Measurements from ENCODE around the genes CDA and EIF4G3.

- PRO-cap, result no peak
- RAMPAGE, long total RNA, 3 experiments, result no peak in any of the 3 experiments
These were observed 59.0 kb downstream of the CAMK2N1 start for GRCh38 chr1:20427001-20427497.

DNA sequence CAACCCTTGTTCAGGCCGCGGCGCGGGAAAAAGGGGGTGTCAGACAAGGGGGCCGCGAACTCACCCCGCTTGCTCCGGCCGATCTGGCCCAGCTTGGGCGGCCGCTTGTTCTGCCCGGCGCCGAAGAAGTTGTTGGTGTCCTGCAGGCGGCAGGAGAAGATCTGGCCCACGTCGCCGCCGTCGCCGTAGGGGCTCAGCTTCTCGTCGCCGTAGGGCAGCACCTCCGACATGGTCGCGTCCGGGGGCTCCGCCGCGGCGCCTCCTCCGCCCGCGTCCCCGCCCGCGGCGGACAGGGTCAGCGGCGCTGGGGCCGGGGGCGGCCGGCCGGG lies 896 bp downstream of the CAMK2N1 start:
- PRO-cap, result no peak
- RAMPAGE, long total RNA, 3 experiments, result no peak in any of the 3 experiments

DNA sequence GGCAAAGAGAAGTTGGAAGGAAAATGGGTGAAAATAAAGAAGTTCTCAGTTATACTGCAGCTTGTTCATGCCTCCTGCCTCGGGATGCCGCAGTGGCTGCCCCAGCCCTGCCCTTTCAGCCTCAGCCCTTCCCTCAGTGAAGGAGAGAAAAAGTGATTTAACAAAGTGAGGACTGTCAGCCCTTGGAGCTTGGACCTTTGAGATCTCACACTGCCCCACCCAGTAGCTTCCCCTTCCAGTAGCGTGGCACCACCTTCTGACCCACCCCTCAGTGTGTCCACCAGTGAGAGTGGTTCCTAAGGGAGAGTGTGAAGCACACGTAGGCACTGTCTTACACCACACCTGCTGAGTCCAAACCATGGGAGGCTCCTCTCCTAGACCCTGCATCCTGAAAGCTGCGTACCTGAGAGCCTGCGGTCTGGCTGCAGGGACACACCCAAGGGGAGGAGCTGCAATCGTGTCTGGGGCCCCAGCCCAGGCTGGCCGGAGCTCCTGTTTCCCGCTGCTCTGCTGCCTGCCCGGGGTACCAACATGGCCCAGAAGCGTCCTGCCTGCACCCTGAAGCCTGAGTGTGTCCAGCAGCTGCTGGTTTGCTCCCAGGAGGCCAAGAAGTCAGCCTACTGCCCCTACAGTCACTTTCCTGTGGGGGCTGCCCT lies at the start of gene CDA:
TSS of gene CDA (plus strand) at position 499 of the 656 bp plus-strand sequence.
- PRO-cap, result no peak
- RAMPAGE, long total RNA, 3 experiments, result start-site peak on the plus strand in 1 of 3 experiments, centred at positions 337 to 499 of the sequence, 14 to 26 reads per replicate

- PRO-cap, result no peak
- RAMPAGE, long total RNA, 3 experiments, result no peak in any of the 3 experiments
These were observed 17.4 kb downstream of the CDA start for GRCh38 chr1:20606334-20606748.

DNA sequence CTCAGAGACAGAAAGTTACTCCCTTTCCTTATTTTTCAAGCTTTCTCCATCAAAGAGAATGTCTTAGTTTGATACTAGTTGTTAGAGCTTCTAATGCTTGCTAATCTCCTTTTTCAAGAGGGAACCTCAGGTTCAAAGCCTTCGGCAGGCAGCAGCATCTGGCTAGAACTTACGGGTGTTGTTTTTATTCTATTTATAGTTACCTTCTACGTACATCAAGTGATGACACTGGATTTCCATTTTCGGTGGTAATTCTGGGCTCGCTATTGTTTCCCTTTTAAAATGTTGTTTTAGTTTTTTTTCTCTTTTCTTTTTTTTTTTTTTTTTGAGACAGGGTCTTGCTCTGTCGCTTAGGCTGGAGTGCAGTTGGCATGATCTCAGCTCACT lies 2.6 kb downstream of the DDOST start:
- PRO-cap, result unidirectional peak, minus-strand start at position 170 of the sequence
- RAMPAGE, long total RNA, 3 experiments, result no peak in any of the 3 experiments

- PRO-cap, result no peak
- RAMPAGE, long total RNA, 3 experiments, result no peak in any of the 3 experiments
These were observed 25.0 kb upstream of the SH2D5 start for GRCh38 chr1:20757521-20757805.

- PRO-cap, result no peak
- RAMPAGE, long total RNA, 3 experiments, result no peak in any of the 3 experiments
These were observed 92.1 kb downstream of the EIF4G3 start for GRCh38 chr1:21084451-21085076.

GRCh38 chr1:21176468-21176762 lies 282 bp downstream of the EIF4G3 start:
- PRO-cap, result no peak
- RAMPAGE, long total RNA, 3 experiments, result no peak in any of the 3 experiments

DNA sequence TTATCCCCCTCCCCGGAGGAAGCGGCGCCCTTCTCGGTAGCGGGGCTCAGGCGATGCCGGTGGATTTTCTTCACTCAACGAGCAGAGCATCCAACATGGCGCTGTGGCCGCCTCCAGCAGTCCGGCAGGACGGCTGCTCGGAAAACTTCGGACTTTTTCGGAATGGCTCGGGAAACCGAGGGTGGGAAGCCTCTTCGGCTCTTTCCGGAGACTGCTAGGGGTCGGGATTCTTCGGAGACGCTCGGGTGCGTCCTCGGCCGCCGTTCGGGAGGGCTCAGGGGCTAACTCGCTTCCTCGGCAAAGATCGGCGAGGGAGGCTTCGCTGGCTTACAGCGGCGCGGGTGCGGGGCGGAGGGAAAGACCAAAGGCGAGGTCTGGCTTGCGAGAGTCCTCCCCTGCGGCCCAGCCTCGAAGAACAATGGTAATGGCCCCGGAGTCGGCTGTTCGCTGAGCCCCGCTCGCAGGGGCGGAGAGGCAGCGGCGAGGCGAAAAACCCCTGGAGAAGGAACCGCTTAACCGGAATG lies at the start of gene EIF4G3:
TSS of gene EIF4G3 (minus strand) at position 135 of the 524 bp plus-strand sequence.
- PRO-cap, result bidirectional peak, plus-strand start at position 300 of the sequence, minus-strand start at position 121 of the sequence
- RAMPAGE, long total RNA, 3 experiments, result no peak in any of the 3 experiments

DNA sequence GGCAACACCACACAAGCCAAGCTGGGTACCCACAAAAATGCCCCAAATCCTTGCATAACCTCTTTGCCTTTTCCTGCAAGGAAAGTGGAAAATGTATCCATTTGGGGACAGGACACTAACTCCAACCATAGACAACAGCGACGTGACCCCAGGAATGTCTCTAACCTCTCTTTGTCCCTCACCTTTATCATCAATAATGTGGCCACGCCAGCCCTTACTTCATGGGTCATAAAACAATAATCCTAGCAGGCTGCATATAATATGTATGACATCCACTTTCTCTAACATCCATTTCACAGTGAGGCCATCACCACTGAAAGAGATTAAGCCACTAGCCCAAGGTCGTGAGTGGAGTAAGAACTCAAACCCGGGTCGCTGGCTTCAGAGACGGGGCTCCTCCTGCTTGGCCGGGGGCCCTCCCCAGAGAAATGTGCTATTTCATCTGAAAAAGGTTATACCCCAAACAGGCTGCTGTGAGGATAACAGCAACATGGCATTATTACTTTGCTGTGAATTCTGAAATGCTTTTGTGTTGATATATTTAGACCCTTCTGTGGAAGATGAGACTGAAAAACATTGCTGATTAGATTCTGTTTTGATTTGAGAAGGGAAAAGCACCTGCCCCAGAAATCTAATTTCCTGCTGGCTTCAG lies 2.0 kb downstream of the ECE1 start:
- PRO-cap, result no peak
- RAMPAGE, long total RNA, 3 experiments, result no peak in any of the 3 experiments

DNA sequence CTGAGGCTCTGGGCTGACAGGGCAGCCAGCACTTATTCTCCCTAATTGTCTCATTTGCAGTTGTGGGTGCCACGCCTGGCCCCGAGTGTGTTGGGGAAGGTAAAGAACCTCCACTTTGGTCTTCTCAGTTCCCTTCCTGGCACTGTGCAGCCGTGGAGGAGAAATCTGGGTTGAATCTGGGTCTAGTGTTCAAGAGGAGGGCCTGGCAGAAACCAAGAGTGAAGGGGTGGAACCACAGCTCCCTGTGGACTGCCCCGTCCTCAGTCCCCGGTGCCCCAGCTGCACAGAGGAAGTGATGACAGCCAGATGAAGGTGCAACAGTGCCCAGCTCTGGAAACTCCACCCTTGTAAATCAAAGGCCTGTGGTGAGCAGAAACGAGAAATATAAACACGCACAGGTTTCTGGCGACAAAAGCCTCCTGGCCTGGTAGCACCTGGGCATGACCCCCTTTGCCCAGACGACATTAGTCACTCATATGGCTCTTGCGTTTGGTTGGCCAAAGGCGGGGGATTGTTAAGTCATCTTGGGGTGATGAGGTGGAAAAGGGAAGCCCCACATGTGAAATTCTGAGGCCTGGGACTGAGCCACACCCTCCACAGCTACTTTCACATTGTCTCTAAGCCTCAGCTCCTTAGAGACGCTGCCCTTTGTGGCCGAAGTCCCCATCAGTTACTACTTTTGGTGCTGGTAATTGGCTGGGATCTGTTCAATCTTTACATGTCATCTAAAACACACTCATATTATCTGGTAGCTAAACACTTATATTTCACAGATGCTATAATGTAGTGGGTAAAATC lies 4.2 kb upstream of the ECE1 start:
- PRO-cap, result no peak
- RAMPAGE, long total RNA, 3 experiments, result no peak in any of the 3 experiments

- PRO-cap, result unidirectional peak, plus-strand start at chr1:21318977
- RAMPAGE, long total RNA, 3 experiments, result no peak in any of the 3 experiments
These were observed 28.4 kb upstream of the ECE1 start for GRCh38 chr1:21318612-21319161.

DNA sequence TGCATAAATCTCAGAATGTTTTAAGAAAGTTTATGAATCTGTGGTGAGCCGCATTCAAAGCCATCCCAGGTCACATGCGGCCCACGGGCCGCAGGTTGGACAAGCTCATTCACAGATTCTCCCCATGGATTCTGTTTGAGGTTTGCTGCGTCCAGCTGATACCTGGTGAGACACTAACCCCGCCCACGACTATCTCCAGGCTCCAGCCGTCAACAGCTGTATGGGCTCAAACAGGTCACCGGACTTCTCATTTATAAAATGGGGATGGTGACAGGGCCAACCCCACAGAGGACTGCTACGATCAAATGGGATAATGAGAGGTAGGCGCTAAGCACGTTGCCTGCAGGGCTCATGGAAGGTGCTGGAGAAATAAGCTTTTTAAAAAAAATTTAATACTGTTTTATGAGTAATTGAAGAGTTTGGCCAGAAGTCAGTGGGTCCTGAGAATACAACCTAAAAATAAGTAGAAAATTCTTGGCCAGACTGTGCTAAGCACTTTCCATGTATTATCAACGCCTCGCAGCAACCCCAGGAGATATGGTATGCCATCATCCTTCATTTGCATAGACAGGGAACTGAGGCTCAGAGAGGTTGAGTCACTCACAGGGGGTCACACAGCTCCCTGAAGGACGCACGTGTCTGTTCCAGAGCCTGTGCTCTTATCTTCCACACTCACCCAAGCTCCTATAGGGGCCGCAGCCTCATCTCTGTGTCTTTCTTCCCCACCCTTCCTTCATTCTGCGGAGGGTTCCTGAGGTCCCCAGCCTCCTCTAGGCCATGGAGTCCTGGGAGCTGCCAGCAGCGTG lies 30.0 kb upstream of the ECE1 start:
- PRO-cap, result no peak
- RAMPAGE, long total RNA, 3 experiments, result no peak in any of the 3 experiments

DNA sequence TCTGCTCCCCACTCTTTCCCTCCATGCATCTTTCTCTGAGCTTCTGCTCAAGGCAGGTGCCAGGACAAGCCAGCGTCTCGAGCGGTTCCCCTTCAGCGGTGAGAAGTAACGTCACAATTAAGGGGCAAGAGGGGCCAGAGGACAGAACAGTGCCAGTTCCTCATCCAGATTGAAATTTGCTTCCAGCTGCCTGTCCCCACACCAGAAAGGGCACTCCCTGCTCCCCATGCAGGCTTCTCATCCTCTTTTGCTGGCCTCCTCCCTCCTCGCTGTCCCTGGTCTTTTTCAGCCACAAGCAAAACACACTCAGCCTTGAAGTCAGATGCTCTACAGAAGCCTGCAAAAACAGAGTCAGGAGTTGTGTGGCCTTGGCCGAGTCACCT lies 35.0 kb upstream of the ECE1 start:
- PRO-cap, result no peak
- RAMPAGE, long total RNA, 3 experiments, result no peak in any of the 3 experiments

GRCh38 chr1:21436520-21437545 lies 3.1 kb upstream of the NBPF3 start:
- PRO-cap, result no peak
- RAMPAGE, long total RNA, 3 experiments, result no peak in any of the 3 experiments

- PRO-cap, result no peak
- RAMPAGE, long total RNA, 3 experiments, result no peak in any of the 3 experiments
These were observed 32.2 kb downstream of the ALPL start for GRCh38 chr1:21541287-21541869.

DNA sequence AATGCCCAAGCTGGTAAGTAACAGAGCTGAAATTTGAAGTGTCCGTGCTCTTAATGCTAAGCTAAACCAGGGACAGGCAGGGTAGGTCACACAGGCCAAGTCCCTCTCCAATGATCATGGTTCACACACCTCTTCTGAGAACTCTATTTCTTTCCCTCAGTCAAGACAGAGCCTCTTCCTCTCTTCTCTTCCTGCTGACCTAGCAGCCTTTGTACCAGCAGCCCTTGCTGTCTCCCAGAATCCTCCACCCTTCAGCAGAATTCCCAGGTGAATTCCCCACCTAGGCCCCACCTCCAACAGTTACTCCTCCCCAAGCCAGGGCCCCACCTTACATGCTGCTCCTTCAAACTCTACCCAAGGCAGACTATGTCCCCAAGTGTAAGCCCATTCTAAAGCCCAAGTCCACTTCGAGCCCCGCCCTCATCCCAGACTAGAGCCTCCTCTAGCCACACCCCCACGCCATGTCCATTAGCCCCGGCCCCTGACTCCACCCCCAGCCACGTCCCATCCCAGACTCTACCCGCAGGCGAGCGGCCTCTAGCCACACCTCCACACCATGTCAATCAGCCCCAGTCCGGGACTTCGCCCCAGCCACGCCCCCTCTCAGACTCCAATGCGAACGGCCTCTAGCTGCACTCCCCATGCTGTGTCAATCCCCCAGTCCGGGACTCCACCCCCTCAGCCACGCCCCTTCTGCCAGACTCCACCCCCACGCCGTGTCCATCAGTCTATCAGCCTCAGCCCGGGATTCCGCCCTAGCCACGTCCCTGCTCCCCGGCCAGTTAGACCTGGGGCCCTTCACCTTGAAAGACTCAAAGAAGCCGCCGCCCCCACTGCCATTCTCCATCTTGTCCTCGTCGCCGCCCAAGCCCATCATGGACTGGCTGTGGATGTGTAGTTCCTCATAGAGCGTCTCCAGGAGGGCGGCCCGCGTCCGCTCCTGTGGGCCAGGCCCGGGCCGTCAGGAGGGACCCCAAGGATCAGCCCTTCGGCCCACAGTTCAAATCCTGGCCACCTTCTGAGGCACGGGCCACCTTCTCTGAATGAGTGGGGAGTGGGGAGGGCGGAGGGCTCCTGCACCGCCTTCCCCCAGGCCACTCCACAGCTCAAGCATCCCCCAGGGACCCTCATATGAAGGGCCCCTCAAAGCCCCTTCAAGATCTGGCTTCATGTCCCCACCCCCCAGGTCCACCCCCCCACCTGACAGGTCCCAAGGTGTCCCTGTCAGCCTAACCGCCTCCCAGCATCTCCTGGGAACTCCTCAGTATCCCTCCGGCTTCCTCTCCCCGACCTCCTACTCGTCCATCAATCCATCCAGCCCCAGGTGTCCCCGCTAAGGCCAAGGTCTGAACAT lies 61.3 kb downstream of the RAP1GAP start:
- PRO-cap, result no peak
- RAMPAGE, long total RNA, 3 experiments, result no peak in any of the 3 experiments

DNA sequence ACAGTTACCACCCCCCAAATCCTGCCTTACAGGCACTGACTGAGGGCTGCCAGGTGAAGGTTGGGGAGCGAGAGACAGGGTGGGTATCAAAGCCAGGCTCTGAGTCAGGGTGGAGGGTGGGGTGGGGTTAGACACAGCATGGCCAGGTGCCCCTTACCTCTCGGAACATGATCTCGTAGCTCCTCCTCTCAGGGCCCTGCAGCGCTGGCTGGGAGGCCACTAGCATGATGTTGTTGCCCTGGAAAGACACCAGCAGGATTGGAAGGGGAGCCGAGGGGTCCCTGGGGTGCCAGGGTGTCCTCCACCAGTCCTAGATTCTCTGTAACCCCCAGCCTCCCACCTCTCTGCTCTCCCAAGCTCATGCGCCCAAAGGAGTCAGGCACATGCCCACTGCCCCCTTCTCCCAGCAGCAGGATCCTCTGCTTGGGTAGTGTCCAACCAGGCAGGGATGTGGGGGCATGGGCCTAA lies 53.1 kb downstream of the LDLRAD2 start:
- PRO-cap, result no peak
- RAMPAGE, long total RNA, 3 experiments, result no peak in any of the 3 experiments

- PRO-cap, result no peak
- RAMPAGE, long total RNA, 3 experiments, result no peak in any of the 3 experiments
These were observed 15.8 kb downstream of the HSPG2 start for GRCh38 chr1:21921215-21921830.

- PRO-cap, result no peak
- RAMPAGE, long total RNA, 3 experiments, result no peak in any of the 3 experiments
These were observed 7.3 kb downstream of the HSPG2 start for GRCh38 chr1:21929434-21930499.